Foreskin keratinocyte (primary cell): Measurements from ENCODE around the genes TROAP, C1QL4, PRPF40B, FMNL3, AQP2 and LIMA1.

DNA sequence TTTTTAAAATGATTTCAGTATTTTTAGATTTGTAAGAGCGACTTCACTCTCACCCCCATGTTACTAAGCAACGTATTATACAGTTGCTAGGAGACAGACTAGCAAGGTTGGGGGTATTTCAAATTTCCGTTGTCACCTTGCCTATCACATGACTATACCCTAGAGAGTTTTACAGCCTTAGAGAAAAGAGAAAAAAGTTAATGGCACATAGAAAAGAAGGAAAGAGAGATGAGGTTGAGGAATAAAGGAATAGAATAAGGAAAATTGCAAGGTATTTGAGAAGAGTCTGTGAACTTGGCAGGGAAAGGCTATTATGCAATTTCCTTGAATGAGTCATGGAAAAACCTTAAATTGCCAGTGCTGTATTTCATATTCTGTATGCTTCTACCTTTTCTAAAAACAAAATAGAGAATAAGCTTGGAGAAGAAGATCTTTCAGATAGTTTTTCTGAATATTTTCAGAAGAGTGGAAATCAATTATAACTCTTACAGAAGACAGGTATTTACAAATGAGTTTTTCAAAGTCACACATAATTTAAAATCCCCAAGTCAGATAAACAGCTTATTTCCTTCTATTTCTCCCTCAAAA, 12.4 kb upstream of the TUBA1A start:
- RAMPAGE, total RNA: no peak

DNA sequence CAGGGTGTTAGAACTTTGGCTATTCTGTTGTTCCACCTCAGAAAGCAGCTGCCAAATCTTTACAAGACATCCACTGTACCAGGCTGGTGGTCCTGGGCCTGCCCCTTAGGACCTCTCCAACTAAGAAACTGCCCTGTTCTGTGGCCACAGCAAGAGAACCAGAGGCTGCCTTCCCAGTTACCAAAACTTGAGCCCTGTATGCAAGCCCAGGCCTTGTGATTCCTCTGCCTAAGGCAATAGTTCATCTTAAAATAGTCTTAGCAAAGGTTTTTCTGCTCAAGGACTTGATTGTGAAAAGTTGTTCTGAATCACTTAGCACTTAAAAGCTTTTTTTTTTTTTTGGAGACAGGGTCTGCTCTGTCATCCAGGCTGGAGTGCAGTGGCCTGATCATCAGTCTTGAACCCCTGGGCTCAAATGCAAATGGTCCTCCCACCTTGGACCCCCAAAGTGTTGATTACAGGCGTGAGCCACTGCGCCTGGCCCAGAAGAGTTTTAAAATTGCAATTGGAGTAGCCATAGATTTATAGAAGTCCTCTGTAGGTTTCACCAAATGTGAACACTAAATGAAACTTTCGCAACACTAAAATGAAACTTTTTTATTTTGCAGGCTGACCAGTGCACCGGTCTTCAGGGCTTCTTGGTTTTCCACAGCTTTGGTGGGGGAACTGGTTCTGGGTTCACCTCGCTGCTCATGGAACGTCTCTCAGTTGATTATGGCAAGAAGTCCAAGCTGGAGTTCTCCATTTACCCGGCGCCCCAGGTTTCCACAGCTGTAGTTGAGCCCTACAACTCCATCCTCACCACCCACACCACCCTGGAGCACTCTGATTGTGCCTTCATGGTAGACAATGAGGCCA, 7.0 kb downstream of the TUBA1C start:
- RAMPAGE, total RNA: no peak

DNA sequence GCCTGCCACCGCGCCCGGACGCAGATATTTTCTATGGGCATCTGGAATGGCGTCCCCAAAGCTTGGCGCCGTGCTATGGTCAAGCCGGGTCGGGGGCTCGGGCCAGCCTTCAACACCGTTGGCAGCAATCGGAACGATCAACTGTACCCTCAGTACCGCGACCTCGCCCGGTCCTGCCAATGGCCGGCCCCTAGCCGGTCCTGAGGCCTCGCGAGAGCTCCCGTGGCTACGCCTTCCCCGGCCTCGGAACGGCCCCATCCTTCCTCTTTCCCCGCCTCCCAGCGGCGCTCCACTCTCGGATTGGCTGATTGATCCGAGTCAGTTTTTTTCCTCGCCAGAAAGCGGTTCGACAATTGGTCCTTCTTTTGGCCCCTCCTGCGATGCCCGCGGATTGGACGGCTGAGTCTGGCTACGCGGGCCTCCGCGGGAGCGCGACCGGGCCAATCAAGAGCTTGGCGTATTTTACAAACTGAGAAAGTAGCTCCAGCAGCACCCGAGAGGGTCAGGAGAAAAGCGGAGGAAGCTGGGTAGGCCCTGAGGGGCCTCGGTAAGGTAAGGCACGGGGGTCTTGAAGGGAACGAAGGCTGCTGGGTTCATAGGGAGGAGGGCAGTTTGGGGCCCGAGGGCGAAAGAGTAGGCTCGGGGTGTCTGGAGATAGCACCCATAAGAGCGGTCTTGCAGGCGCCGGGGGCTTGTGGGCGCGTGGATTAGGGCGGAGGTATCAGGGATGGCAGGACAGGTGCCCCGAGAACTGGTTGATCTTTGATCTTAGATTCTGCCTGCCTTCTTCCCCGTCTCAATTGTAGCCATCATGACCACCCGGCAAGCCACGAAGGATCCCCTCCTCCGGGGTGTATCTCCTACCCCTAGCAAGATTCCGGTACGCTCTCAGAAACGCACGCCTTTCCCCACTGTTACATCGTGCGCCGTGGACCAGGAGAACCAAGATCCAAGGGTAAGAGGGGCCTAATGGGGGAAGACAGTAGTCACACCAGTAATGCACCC, at the start of gene TROAP:
Gene TROAP, plus strand, starts transcription at position 458 of the 1,005 bp plus-strand sequence.
- RAMPAGE, total RNA: no peak

GRCh38 chr12:49337087-49337535, at the start of gene C1QL4:
C1QL4 (minus strand) TSS chr12:49337188.
- RAMPAGE, total RNA: no peak

- RAMPAGE, total RNA: no peak
These were observed 62.9 kb upstream of the KCNH3 start for GRCh38 chr12:49475993-49476305.

DNA sequence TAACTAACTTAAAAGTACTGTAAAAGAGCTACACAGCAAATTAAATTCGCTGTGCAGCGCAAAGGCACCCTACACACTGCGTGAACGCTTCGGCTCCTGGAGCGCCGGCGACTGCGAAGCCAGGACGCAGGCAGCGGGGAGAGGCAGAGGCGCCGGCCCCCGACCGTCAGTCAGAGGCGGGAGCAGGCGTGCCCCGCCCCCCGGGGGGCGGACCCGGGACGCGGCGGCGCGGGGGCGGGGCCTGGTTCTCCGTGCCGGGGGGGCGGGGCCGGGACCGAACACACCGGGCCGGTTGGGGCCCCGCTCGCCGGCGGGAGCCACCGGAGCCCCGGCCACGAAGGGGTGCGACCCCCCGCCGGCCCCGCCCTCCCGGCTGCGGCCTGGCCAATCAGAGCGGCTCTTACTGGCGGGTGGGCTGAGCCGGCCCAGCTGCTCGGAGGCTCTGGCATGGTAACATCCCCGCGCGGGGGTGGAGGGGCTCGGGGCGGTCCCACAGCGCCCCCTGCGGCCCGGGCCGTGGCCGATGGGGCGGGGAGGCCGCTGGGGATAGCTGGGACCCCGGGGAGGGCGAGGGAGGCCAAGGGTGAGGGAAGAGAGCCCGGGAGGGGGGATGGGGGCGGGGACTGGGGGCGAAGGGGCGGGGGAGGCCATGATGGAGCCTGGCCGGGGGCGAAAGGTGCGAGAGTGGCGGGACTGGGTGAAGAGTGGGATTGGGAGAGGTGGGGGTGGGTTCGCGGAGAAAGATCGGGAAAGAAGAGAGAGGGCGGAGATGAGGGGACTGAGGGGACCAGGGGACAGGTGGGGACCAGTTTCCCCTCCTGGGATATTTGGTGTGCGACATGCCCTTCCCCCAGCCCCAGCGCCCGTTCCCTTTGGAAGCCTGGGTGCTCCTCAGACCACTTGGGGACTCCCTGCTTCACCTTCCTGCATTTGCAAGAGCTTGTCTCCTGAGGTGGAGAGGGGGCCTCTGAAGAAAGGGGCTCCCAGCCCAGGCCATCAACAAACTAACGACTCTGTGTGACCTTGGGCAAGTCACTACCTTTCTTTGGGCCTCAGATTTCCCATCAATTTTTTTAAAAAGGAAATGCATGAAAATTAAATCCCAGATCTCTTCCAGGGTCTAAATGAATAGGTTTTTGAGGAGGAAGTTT, at the start of gene PRPF40B:
Gene PRPF40B, plus strand, starts transcription at position 418 of the 1,151 bp plus-strand sequence.
- RAMPAGE, total RNA: no peak

- RAMPAGE, total RNA: no peak
These were observed at the start of gene FMNL3 for GRCh38 chr12:49707173-49707676. FMNL3 (minus strand) TSS chr12:49707405.

DNA sequence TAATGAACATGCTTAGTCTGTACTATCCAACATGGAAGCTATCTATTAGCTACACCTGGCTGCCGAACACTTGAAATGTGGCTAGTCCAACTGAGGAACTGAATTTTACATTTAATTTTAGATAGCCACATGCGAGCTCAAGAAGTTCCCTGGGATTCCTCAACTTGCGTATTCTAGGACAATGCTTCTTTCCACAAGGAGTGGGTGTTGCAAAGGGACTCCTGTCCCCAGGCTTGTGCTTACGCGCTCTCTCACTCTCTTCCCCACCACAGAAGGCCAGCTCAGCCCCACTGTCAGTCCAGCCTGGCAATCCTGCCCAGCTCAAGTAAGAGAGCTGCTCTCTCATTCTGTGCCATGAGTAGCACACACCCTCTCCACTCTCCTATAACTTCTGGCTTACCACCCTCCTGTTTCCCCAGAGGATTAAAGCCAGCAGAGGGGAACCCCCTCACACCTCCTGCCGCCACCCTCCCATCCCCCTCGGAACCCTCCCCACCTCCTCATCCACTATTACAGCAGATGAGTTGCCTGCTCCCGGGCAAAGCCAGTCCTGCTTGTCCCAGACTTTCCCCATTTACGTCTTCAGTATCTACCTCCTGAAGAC, 17.1 kb downstream of the NCKAP5L start:
- RAMPAGE, total RNA: no peak

DNA sequence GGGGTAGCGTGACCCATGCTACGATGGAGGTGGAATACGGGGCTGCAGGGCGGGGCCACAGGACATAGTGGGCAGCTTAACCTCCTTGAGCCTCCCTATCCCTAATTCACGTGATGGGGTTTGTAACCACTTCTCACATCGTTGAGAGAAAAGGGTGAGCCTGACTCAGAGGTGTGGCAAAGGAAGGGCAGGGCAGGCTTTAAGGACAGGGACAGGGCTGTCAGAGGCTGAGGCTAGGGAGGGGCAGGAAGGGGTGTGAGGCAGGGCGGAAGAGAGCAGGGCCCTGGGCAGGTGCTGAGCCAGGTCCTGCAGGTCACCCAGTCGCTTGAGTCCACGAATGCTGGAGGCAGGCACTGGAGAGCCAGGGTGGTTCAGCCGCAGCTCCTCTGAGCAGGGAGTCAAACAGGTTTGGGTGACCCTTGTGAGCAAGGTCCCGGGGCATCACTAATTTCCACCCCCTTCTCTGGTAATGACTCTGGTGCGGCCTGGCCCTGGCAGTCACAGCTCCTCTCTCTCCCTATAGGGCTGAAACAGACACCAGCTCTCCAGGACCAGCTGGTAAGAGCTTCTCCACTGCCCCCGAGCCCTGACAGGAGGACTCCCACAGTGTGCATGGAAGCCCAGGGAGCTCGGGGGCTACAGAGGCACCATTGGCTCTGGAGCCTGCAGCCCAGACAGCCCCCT, 7.5 kb upstream of the AQP2 start:
- RAMPAGE, total RNA: no peak

DNA sequence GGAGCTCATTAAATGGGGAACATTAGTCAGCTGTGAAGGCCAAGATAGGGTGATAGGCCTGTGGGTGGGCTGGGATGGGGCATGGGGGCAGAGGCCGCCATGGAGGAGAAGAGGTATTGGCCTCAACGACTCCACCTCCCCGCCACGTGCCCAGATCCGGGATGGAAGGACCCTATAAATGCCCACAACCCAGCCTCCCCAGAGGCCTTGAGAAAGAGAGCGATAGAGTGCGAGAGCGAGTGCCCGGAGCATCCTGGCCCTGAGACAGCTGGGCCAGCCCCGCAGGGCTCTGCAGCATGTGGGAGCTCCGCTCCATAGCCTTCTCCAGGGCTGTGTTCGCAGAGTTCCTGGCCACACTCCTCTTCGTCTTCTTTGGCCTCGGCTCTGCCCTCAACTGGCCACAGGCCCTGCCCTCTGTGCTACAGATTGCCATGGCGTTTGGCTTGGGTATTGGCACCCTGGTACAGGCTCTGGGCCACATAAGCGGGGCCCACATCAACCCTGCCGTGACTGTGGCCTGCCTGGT, at the start of gene AQP2:
Gene AQP2, plus strand, starts transcription at position 203 of the 526 bp plus-strand sequence.
- RAMPAGE, total RNA: no peak

GRCh38 chr12:50032644-50033750, 7.7 kb upstream of the RACGAP1 start:
- RAMPAGE, total RNA: no peak

- RAMPAGE, total RNA: no peak
These were observed 3.0 kb downstream of the SMARCD1 start for GRCh38 chr12:50087805-50088797.

GRCh38 chr12:50098563-50098945, 5.3 kb upstream of the GPD1 start:
- RAMPAGE, total RNA: no peak

DNA sequence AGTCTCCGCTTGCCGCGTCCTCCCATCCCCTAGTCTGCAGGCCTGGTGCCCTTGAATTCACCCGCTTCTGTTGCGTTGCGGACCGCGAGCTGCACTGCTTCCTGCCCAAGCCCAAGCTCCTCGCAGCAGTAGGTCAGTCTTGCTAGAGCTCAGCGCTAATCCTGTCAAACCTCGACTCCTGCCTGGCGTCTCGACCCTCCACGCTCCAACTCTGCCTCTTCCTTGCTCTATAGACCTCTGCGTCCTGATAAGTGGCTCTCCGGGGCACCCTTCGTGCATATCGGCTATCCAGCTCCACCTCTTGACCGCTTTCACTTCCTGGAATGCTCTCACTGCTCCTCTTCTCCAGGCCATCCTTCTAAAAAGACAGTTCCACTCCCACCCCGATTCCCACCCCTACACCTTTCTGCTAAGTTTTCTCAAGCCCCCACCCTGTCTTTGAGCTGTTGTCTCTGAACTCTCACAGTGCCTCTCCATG, 369 bp downstream of the COX14 start:
- RAMPAGE, total RNA: no peak

- RAMPAGE, total RNA: no peak
These were observed 8.8 kb upstream of the CERS5 start for GRCh38 chr12:50175857-50176515.

- RAMPAGE, total RNA: no peak
These were observed at the start of gene LIMA1 for GRCh38 chr12:50283034-50283807. LIMA1 (minus strand) TSS chr12:50283520.

DNA sequence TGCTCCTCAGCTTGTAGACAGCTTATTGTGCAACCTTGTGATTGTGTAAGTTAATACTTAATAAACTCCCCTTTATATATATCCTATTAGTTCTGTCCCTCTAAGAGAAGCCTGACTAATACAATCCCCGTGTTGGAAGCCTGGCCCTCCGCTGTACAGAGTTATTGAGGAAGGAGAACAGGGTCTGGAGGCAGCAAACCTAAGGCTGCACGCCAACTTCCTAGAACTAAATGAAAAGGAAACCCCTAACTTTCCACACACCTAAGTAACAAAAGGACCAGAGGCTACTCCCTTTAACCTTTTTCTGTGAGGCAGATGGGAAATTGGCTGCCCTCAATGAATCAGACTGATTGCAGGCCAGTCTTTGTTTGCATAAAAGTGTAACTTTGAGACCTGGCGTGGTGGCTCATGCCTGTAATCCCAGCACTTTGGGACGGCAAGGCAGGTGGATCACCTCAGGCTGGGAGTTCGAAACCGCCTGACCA, 42.6 kb upstream of the LIMA1 start:
- RAMPAGE, total RNA: no peak

DNA sequence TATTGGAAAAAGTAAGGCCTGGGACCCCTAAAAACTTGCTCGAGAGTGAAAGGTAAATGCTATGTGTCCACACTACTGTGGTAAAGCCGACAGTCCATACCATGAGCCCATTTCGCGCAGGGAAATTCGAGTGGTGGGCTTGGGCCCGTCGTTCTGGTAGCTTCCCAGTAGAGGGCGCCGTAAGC, 167 bp upstream of the DIP2B start:
- RAMPAGE, total RNA: no peak

DNA sequence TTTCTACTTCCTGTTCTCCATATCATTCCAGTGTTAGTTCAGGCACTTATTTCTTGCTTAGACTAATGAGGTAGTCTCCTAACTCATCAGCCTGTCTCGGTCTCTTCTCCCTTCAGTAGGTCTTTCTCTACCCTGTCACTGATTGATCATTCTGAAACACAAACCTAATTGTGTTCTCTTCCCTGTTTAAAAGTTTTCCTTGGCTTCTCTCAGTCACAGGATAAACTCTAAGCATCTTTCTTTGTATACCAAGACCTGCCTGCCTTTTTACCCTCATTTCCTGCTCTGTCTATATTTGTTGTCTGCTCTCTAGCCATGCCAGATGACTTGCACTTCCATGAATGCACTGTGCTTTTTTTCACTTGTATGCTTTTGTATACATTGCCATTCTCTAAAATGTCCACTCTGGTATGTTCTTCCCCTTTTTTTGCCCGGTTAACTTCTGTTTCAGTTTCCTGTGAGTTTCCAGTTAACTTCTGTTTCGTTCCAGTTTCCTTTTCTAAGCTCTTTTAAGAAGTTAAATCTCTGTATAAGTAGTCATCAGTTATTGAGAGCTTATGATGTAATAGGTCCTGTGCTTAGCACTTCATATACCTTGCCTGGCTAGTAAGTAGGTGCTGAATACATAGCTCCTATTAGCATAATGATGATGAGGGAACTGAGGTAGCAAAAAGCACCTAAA, 12.8 kb downstream of the DIP2B start:
- RAMPAGE, total RNA: no peak

- RAMPAGE, total RNA: no peak
These were observed 109.5 kb downstream of the DIP2B start for GRCh38 chr12:50614237-50614815.